Skeletal muscle satellite cell (primary cell): ENCODE measurements around the gene TEX52.

GRCh38 chr12:1785881-1786573 is 34.3 kb upstream of the LRTM2 start:
- CAGE, long polyA plus RNA, result no peak

DNA sequence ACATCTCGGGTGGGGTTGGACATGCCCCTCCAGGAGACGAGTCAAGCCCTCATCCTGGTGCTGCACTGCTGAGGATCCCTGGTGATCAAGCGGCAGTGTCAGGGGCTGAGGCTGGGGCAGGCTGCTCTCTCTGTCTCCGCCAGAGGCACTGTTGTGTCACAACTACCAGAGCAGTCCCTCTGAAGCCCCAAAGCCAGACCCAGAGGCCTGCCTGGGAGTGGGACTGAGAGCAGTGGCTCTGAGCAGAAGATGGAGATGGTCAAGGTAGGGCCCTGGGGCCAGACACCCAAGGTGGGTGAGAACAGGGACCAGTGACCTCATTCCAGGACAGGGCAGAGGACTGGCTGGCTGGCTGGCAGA is 19.7 kb upstream of the LRTM2 start:
- CAGE, long polyA plus RNA, result no peak

- CAGE, long polyA plus RNA, result no peak
Observed at GRCh38 chr12:1920816-1921440, 2.5 kb upstream of the CACNA2D4 start.

DNA sequence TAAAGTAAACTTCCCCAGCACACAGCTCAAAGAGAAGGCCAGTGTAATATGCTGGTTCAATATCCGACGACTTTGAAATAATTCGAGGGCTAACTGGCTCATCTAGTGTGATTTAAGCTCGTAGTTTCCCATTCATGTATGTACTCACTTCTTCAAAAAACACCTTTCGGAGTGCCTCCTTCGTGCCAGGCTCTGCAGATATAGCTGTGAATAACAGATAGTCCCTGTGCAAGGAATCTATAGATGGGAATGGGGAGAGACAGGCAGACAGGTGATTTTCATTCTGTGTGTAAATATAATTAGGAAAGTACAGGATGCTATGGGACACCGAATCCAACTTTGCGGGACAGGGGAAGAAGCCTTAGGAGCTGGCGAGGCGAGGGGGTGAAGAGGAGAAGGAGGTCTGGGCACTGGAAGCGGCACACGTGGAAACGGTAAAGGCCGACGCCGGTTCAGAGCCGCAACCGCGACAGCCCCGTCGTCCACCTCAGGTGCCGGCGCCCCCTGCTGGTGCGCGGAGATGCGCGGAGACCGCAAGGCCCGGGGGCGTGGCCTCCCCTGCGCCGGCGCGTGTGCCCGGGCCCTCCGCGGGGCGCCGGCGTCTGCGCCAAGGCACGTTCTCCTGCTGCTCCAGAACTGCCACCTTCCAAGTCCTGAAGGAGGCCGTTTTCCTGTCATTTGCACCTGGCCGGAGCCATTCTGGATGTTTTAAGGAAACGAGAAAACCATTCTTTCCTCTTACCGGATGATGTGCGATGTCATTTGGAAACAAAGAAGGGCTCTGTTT is 18.0 kb upstream of the CACNA1C start:
- CAGE, long polyA plus RNA, result no peak

- CAGE, long polyA plus RNA, result no peak
Observed at GRCh38 chr12:2063976-2064836, 11.4 kb downstream of the CACNA1C start.

DNA sequence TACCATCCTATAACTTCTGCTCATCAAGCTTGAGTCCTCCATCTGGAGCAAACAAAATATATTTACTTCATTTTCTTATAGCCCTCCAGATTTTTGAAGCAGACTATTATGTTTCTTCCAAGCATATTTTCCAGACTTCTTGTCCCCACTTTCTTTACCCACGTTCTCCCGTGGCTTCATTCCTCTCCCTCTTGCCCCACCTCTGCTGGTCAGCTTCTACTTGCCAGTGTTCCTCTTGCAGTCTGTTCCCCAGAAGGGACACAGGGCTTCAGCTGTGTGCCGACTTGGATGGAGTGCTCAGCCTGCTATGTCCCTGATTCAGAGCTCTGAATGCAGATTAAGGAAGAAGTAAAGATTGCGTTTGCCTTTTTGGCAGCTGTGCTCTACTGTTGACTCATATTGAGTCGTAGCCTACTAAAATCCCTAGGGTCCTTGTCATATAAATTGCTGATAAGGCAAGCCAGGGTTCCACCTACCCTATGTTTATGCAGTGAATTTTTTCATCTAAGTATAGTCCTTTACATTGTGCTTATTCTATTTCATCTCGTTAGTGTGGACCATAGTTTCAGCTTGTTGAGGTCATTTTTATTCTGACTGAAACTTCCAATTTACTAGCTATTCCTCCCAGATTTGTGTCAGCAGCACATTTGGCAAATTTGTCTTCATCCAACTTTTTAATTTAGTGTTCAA is 31.7 kb downstream of the CACNA1C start:
- CAGE, long polyA plus RNA, result no peak

DNA sequence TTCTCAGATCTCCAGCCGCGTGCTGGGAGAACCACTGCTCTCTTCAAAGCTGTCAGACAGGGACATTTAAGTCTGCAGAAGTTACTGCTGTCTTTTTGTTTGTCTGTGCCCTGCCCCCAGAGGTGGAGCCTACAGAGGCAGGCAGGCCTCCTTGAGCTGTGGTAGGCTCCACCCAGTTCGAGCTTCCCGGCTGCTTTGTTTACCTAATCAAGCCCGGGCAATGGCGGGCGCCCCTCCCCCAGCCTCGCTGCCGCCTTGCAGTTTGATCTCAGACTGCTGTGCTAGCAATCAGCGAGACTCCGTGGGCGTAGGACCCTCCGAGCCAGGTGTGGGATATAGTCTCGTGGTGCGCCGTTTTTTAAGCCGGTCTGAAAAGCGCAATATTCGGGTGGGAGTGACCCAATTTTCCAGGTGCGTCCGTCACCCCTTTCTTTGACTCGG is 82.9 kb downstream of the CACNA1C start:
- CAGE, long polyA plus RNA, result no peak

- CAGE, long polyA plus RNA, result no peak
Observed at GRCh38 chr12:2191257-2192130, 138.7 kb downstream of the CACNA1C start.

GRCh38 chr12:2229626-2230951 is 177.3 kb downstream of the CACNA1C start:
- CAGE, long polyA plus RNA, result no peak

- CAGE, long polyA plus RNA, result no peak
Observed at GRCh38 chr12:2248744-2249524, 196.1 kb downstream of the CACNA1C start.

DNA sequence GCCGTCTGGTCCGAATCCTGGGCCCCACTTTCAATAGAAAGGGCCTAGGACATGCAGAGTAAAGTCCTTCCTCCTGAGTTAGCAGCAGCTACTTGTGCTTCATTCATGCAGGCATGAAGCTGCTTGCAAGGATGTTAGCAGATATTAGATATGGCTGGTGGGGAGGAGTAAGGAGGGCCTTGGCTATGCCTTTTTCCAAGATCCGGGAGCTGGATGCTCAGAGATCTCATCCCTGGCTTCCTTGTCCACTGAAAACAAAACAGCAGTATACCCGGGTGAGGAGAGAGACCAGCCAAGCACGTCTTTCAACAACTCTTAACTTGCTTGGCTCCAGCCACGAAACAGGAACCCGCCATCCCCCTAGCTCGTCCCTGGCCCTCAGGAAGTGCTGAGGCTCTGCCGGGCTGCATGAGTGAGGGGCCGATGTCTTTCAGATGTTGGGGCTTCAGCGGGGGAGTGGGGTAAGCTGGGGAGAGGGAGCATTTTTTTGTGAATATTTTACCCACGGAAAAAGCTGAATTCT is 231.0 kb downstream of the CACNA1C start:
- CAGE, long polyA plus RNA, result no peak

- CAGE, long polyA plus RNA, result no peak
Observed at GRCh38 chr12:2304391-2304749, 251.6 kb downstream of the CACNA1C start.

GRCh38 chr12:2613747-2614330 is 180.9 kb upstream of the FKBP4 start:
- CAGE, long polyA plus RNA, result no peak

- CAGE, long polyA plus RNA, result no peak
Observed at GRCh38 chr12:2691610-2692125, 103.1 kb upstream of the FKBP4 start.

DNA sequence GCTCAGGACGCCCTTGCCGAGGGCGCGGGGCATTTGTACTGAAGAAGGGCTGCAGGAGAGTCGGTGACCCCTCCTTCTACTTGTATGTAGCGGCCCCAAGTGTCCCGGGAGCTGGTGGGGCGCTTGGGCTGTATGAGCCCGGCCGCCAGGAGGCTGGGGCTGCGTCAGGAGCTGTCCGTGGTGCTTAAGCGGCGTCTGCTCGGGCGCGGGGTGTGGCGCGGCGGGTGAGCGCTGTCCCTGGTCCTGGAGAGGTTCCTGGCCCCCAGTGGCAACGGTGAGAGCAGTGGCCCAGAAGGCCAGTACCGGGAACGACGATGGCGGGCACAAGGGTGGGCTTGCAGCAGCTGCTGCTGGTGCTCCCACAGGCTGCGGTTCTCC is 42.2 kb upstream of the FKBP4 start:
- CAGE, long polyA plus RNA, result no peak

DNA sequence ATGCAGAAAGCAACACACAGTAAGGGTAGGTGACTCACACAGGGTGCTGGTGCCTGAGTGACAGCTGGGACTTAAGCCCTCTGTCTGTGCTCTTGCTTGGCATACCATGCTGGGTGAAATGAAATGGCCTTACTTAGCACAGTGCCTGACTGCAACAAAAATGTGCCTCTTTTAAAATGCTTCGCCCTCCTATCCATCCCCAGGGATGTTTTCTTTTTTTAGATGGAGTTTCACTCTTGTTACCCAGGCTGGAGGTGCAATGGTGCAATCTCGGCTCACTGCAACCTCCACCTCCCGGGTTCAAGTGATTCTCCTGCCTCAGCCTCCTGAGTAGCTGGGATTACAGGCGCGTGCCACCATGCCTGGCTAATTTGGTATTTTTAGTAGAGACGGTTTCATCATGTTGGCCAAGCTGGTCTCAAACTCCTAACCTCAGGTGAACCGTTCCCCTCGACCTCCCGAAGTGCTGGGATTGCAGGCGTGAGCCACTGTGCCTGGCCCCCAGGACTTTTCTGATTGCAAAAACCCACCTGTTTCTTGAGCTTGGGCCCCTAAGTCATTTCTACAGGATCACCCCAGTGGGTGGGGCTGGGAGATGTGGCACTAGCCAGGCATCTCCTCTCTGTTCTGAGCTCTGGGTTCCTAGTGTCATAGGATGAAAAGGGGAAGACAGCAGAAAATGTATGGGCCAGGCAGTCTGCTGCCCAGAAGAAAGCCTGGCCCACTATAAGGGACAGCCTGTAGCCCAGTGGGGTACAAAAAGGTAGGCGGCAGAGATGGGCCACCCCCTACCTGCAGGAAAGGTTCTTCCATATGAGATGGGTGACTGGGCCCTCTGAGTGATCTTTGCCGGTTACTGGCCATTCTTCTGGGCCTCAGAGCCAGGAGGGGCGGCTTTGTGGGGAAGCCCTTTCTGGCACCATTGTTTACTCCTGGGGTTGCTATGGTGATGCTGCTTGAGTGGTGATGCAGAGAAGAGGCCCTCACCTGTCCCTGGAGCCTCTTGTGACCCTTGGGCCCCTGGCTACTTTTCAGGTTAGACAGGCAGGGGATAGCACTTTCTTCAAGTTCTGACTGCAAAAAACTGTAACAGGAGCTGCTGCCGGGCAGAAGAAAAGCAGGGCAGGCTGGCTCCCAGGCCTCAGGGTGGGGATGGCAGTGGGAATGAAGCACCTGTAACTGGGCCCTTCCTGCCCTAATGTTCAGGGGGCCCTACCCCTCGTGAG is at the start of gene TEX52:
TSS of gene TEX52 (minus strand) at position 877 of the 1,226 bp plus-strand sequence.
- CAGE, long polyA plus RNA, result no peak

DNA sequence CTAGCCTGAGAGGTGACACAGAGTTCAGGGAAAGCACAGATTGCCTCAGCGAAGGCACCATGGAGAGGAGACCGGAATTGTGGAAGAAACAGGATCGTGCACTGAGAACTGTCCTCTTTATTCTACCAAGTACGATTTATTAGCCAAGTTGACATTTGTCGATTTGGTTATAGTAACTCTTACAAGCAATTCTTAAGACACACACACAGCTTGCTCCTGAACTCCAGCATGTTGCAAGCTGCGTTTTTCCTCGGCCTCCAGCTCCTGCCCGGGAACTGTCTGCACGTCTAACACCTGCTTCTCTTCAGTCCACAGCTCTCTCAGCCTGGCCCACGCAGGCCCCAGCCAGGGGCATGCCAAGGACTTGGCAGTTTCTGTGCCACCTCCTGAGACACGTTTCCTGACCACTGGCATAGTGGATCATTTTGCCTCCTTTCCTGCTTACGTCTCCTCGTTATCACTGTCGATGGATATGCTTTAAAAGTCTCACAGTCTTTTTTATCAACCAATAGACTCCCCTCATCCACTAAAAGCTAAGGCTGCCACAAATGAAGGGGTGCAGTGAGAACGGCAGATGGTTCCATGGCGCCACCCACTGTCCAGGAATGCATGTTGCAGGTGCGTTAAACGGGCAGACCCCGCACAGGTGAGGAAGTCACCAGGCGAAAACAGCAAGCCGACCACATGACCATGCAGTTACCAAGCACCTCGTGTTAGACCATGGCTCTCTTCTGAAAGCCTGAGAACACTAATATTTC is 14.8 kb upstream of the TEAD4 start:
- CAGE, long polyA plus RNA, result no peak

- CAGE, long polyA plus RNA, result no peak
Observed at GRCh38 chr12:2974407-2974740, 15.2 kb downstream of the TEAD4 start.

DNA sequence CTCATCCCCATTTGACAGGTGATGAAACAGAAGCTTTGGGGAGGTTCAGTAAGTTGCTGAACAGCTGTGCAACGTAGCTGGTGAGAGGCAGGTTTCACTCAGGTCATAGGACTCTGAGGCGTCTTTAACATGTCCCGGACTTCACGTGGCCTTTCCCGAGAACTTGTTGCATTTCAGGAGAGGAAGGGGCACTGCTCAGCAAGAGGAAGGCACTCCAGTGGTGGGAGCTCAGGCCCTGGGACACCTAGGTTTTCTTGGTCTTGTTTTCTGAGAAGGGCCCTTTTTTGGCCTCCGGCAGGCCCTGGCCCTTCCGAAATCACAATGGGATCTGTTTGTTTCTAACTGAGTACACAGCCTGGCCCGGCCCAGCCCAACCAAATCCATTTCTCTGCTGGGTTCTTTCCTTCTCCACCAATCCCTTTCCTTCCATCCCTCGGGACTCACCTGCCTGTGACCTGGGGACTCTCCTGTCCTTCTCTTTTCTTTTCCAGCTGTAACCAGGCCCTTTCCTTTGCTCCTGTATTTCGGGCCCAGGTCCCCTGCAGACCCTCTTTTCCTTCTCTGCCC is 18.5 kb downstream of the TEAD4 start:
- CAGE, long polyA plus RNA, result no peak

- CAGE, long polyA plus RNA, result no peak
Observed at GRCh38 chr12:3096899-3098344, 20.2 kb downstream of the TSPAN9 start.